ENCODE measurements around the genes TMEM50A and MAN1C1.

- RRBS: no CpG with 5 or more reads among the region's 5 CpGs
Observed at GRCh38 chr1:24762125-24762982, 17.1 kb downstream of the CLIC4 start.

DNA sequence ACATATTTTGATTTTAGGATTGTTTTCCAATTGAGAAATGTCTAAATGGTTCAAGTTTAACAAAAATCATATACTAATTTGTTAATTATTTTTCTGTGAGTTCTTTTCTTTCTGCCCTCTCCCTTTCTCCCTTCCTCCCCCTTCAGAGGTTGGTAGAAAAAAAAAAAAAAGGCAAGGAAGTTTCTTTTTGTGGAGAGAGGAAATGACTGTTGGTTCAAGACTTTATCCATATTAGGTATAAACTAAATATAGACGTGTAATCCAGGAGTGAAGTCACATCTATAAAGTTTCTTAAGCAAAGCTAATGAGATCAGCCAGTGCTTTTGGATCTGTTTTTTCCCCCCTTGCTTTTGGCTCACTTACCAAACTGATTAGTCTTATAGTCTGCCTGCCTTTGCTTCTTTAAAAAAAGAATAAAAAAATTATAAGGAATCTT is 24.9 kb downstream of the CLIC4 start:
- RRBS: no CpG with 5 or more reads among the region's 1 CpG

- RRBS: 100% methylated on average over 1 of the region's 9 CpGs
Observed at GRCh38 chr1:24906440-24906840, 23.6 kb downstream of the RUNX3 start.

DNA sequence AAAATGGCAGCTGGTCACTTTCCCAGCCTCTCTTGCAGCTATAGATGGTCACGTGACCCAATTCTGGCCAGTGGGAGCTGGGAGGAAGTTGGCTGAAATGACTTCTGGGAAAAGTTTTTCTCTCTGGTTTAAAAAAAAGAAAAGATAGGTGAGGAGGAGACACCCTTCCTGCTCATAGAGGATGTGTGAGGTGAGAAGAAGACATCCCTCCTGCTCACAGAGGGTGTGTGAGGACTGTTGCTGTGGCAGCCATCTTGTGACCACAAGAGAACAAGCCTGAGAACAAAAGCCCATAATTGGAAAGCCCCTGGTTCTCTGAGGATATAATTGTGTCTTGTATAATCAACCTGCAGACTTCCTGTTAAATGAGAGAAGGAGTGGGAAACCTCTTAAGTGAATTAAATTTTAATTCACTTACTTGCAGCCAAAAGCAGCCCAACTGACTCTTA is 122.7 kb downstream of the SYF2 start:
- RRBS: no CpG with 5 or more reads among the region's 1 CpG

DNA sequence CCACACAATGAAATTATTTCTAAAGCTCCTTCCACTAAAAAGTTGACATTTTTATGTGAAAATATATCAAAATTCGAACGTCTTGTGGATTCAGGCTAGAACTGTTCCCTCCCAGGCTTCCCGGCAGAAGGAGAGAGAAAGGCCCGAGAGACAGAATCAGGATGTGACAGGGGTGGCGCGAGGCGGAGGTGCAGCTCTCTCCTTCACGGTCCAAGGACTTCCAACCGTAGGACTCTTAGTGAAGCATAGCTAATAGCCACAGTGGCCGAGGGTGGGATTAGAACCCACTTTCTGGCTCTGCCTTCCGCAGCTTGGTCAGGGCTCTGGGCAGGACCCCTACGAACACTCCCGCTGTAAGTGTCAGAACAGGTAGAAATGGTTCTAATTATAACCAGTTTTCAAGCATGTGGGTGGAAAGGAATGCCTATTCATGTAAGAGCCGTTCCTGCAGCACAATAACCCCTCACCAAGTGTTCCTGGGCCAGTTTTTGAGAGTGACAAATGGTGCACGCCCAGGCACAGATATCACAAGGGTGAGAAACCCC is 86.5 kb downstream of the SYF2 start:
- RRBS: no CpG with 5 or more reads among the region's 15 CpGs

- RRBS: no CpG with 5 or more reads among the region's 5 CpGs
Observed at GRCh38 chr1:25244702-25245138, 2.5 kb downstream of the RSRP1 start.

DNA sequence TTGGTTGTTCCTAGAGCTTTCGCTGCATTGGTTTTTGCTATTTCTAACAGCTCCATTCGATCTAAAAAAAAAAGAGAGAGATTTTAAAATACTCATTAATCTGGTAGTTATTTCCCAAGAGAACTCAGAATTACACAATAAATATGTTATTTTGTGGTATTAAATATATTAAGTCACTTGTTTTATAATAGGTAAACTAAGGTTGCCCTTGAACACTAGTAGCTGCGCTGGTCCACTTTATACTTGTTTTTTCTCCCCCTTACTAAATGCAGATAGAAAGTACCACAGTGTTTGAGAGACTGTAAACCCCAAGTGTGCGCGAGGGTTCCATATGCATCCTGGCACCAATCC is 2.0 kb downstream of the RSRP1 start:
- RRBS: no CpG with 5 or more reads among the region's 5 CpGs

DNA sequence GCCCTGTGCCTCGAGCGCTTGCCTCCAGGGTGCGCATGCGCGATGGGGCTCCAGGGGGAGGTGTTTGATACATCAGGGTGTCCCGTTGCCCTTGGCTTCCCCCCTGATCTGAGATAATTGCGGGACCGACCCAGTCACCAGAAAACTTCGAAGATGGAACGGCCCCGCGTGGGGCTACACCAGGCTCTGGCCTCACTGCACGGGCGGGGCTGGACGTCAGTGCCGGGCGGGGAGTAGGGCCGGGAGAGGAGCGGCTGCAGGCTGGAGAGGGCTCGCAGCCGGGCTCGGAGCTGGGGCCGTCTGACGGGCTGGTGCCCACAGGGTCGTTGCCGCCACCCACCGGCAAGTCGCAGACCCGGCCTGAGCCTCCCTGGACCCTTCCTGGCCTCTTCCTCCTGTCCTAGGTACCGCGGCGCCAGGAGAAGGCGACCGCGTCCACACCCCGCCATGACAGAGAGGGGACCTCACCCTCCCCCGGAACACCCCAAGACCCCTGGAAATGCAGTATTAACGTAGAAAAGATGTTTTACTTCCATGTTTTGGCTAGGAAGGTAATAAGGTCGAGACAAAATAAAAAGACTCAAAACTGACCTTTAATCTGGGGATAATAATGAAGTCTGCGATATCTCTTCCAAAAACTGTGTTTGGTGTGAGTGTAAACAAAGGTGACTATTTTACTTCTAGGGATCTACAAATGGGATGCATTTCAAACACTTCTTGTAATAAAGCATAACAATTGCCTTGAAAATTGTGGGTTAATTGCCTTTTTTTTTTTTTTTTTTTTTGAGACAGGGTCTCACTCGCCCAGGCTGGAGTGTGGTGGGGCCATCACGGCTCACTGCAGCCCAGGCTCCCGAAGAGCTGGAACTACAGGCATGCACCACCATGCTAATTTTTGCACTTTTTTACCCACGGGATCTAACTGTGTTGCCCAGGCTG is 601 bp upstream of the RSRP1 start:
- RRBS: 4% methylated on average over 10 of the region's 44 CpGs

GRCh38 chr1:25336618-25337489 is 1.3 kb upstream of the TMEM50A start:
- RRBS: no CpG with 5 or more reads among the region's 48 CpGs

- RRBS: 3% methylated on average over 35 of the region's 92 CpGs
Observed at GRCh38 chr1:25337655-25338743, at the start of gene TMEM50A. Gene TMEM50A, plus strand, starts transcription at chr1:25338334.

GRCh38 chr1:25338744-25339427 is 752 bp downstream of the TMEM50A start:
- RRBS: 5% methylated on average over 4 of the region's 23 CpGs

DNA sequence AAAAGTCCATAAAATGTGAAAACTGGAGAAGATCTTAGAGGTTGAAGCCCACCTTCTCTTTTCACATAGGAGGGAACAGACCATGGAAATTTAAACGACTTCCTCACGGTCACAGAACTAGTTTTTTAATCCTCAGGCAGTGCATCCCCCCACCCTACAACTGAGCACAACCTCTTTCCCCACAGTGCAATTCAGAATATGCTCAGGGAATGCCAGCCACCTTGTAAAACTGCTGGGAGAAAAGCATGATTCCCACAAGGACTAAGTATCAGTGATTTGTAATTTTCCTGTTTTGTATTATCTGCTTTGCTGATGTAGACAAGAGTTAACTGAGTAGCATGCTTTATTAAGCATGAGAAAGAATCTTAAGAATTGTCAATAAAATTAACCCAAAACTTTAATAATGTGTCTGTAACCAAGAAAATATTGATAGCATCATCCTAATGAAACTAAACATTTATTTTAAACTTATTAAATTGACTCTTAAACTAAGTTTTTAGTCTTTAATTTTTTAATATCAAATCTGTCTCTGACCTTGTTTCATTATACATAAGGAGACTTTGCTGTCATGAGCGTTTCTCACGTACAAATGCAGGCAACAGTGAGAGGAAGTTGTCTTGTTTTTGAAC is 23.9 kb downstream of the TMEM50A start:
- RRBS: no CpG with 5 or more reads among the region's 4 CpGs

- RRBS: no CpG with 5 or more reads among the region's 5 CpGs
Observed at GRCh38 chr1:25474583-25475008, 43.9 kb downstream of the MACO1 start.

DNA sequence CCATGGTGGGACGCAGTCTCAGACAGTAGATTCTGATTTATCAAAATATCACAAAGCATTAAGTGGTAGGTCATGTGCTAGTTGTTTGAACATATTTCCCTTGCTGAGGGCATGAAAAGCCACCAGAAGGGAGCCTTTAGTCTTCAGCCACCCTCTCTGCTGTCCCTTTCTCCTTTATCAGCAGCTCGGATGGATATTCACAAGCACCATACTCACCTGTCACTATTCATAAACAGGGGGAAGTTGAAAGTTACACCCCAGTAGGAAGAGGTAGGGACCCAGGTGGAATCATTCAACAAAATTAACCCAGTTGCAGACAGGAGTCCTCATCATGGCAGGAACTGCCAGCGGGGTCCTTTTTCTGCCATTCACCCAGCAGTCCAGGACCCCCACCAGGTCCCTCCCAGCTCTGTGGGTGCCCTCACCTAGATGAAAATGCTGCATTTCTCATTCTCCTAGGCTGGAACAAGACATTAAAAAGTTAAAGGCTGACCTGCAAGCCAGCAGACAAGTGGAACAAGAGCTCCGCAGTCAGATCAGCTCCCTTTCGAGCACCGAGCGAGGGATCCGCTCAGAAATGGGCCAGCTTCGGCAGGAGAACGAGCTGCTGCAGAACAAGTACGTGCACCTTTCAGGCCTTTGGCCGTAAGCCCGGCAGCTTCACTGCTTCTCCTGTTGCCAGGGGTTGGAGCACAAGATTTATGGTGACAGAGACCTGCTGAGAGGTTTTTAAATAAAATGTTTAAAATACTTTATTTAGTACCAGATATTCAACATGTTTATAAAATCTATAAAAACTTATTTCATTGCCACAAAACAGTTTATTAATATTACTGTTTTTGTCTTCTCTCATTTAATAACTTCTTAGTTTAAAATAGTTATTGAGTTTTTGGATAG is 53.2 kb downstream of the MACO1 start:
- RRBS: no CpG with 5 or more reads among the region's 13 CpGs

DNA sequence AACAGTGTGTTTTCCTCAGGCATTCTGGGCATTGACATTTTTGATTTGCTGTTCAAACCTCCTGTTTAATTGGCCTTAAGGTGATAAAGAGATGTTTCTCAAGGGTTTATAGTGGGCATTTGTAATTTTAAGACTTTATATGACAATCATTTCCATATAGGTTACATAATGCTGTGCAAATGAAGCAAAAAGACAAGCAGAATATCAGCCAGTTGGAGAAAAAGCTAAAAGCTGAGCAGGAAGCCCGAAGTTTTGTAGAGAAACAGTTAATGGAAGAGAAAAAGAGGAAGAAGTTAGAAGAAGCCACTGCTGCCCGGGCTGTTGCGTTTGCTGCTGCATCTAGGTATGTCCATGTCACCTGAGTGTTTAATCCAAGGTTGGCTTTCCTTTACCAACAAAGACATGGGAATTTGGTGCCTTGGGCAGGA is 54.8 kb downstream of the MACO1 start:
- RRBS: no CpG with 5 or more reads among the region's 3 CpGs

DNA sequence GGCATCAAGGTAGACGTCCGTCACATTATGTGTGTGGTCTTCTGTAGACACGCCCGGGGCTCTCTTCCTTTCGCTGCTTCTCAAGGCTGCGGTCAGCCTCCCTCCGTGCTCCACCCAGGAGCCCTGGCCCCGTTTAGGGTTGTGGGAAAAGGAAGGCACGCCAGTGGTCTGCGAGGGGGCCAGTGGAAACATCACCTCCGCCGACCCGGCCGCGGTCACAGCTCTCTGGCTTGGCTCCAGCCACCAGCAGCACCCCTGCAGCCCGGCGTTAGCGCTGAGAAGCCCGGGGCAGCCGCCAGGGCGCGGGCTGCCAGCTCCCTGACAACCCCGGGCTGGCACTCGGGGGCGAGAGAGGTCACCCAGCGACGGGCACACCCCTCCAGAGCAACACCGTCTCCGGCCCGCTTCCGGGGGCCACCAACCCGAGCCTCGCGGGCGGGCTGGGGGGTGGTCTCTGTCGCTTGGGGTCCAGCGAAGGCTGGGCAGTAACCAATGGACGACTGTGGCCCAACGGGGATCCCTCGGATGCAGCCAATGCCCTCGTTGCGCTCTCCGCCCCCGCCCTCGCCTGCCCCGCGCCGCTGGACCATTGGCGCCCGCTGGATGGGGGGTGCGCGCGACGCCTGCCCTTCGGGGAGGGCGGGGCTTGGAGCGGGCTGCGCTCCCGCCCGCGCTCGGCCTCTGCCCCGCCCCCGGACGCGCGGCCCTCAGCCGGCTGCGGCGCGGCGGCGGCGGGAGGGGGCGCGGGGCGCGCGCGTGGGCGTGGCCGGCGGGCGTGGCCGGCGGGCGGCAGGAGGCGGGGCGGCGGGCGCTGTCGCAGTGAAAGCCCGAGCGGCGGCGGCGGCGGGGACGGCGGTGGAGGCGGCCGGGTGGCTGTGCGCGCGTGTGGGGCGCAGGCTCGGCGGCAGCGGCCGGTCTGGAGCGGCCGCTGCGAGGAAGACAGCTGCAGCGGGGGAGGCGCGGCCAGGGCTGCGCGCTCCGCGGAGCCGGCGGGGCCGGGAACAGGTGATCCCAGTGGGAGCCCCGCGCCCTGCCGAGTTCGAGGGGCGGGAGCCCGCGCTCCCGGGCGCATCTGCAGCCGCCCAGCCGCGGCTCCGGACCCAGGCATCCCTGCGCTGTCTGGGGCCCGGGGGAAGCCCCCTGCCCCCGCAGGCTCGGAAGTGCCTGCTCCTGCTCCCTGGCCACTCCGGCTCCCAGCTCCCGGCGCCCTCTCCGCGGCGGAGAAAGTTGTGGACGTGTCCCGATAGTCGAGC is at the start of gene MAN1C1:
MAN1C1 (plus strand) TSS at position 819 of the 1,253 bp plus-strand sequence.
- RRBS: 3% methylated on average over 85 of the region's 149 CpGs

GRCh38 chr1:25727785-25728635 is 72.0 kb upstream of the SELENON start:
- RRBS: no CpG with 5 or more reads among the region's 15 CpGs

DNA sequence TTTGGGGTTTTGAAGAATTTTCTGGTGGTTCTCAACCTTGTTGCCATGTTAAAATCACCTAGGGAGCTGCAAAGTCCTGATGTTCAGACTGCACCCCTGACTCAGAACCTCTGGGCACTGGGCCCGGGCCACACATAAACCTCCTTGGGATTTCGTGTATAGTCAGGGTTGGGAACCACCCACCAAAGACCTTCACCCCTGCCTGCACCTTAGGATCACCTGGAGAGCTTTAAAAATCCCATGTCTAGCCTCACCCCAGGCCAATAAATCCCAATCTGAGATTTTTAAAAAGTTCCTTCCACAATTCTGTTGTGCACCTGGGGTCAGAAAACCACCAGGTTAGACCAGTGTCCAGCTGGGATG is 26.2 kb upstream of the SELENON start:
- RRBS: no CpG with 5 or more reads among the region's 2 CpGs

- RRBS: 4% methylated on average over 9 of the region's 42 CpGs
Observed at GRCh38 chr1:25820525-25821442, 1.0 kb downstream of the MTFR1L start.

Data from HL-60 (cell line).